Lower leg skin (tissue), 2 donors: ENCODE measurements around the genes SLC30A1 and NEK2.

DNA sequence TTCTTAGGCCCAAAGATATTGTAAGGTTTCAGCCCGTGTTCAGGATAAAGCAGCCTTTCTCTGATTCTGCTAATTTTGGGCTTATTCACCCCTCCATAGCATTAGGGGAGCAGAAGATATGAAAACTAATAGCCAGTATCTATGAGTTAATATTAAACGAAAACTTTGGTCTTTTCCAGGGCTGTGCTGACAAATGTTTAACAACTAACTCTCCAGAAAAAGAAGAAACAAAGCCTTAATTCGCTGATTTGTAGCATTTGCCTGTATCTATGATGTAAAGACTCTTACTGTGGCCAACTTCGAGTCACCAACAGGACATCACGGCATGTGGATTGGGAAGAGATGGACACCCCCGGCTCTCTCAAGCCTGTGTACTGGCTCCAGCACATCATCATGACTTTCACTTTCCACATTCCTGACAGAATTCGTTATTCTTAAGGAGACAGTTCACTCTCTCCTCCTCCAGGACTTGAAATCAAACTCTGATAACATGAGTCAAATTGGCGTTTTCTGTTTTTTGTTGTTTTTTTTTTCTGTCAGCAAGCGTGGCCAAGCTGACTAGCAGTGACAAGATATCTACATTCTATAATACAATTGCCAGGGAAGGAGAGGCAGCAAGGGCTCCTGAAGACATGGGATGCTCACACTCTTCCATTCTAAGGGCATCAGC lies 13.5 kb upstream of the TRAF3IP3 start:
- PRO-cap = no peak
- RAMPAGE, long total RNA, 2 experiments = no peak in any of the 2 experiments

GRCh38 chr1:209801013-209801797 lies 4.7 kb downstream of the IRF6 start:
- PRO-cap = no peak
- RAMPAGE, long total RNA, 2 experiments = no peak in any of the 2 experiments

GRCh38 chr1:209839549-209840668 lies 12.1 kb downstream of the UTP25 start:
- PRO-cap = no peak
- RAMPAGE, long total RNA, 2 experiments = no peak in any of the 2 experiments

GRCh38 chr1:210232060-210232328 lies 602 bp upstream of the SERTAD4 start:
- PRO-cap = no peak
- RAMPAGE, long total RNA, 2 experiments = no peak in any of the 2 experiments

- PRO-cap = no peak
- RAMPAGE, long total RNA, 2 experiments = no peak in any of the 2 experiments
These were observed 30.1 kb downstream of the SERTAD4 start for GRCh38 chr1:210262670-210263112.

- PRO-cap = unidirectional peak, plus-strand start at chr1:210682497
- RAMPAGE, long total RNA, 2 experiments = no peak in any of the 2 experiments
These were observed 353.6 kb downstream of the HHAT start for GRCh38 chr1:210682284-210682745.

DNA sequence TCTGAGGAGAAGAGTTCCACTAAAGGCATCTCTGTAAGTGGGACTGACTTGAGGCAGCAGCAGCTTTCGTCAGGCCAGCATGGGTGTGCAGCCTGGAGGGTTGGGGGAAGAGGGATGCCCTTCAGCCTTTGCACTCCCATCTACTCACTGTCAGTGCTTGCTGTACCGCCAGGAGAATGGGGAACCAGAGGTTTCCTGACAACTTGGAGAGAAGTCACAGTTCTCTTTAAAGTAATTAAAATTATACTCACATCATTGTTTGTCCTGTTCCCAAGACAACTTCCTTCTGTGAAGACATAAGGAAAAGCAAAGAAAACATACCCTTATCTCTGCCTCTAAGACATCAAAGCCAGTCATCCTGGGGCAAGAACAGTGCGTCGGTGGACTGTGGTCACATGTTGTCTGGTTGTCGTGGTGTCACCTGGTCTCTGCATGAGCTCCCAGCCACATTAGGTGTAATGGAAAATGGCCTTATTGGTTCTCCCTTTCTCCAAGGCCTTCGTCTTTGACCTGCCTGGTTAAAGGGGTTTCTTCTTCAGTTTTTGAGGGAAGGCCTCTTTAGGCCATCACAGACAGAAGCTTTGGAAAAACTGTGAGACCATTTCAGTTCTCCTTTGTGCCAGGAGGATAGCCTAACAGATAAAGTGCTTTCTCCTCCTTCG lies 17.6 kb downstream of the TRAF5 start:
- PRO-cap = no peak
- RAMPAGE, long total RNA, 2 experiments = no peak in any of the 2 experiments

DNA sequence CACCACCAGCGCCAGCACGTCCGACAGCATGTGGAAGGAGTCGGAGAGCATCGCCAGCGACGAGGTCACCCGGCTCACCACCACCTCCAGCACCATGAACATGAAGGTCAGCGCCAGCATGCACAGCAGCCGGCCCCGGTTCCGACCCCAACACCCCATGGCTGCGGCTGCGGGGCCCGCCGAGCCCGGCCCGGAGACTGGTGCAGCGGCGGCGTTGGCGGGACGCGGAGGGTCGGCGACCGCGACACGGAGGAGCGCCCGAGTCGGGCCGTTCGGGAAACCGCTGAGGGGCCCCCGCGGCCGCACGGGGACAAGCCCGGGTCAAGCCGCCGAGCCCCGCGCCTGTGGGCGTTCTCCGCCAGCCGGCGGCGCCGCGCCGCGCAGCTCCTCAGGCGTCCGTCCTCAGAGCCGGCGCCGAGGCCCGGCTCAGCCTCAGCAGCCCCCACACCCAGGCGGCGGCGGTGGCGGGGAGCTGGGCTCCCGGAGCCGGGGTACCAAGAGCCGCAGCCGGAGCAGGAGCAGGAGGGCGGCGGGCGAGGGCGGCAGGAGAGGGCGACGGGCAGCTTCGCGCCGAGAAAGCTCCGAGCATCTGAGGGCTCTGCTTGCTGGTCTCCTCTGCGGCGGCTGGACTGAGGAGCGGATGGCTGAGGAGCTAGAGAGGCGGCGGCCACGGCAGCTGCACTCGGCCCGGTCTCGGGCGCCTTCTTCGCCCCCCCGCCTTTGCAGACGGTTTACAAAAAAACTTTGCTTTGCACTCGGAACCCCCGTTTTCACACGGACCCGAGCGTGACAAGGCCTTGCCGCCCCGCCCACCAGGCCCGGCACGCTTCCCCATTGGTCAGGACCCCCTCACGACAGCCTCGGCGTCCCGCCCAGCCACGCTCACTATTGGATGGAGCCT lies at the start of gene SLC30A1:
SLC30A1 (minus strand) TSS at position 708 of the 901 bp plus-strand sequence.
- PRO-cap = unidirectional peak, minus-strand start at position 591 of the sequence; bidirectional peak, plus-strand start outside the sequence, minus-strand start at position 705 of the sequence
- RAMPAGE, long total RNA, 2 experiments = no peak in any of the 2 experiments

DNA sequence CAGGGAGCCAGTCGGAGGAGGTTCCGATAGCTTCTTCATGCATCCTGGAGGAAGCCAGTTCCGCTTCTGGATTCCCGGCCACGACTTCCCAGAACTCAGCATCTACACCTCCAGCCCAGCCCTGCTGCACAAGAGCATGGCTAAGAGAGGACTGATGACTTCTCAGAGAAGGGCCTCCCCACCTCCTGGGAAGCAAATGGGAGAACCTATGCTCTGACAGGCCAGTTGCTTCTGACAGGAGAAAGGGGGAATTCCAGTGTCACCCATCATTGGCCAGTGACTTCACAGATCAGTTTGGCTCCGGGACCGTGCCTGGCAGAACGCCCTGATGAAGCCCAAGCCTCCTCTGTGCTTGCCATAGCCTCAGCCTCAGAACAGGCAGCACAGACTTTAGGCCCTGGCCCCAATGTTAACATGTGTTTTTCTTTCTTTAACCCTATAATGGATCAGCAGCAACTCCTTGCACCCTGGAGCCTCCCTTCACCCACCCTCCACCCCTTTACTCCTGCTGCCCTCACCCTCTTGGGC lies 42.5 kb upstream of the SLC30A1 start:
- PRO-cap = no peak
- RAMPAGE, long total RNA, 2 experiments = no peak in any of the 2 experiments

DNA sequence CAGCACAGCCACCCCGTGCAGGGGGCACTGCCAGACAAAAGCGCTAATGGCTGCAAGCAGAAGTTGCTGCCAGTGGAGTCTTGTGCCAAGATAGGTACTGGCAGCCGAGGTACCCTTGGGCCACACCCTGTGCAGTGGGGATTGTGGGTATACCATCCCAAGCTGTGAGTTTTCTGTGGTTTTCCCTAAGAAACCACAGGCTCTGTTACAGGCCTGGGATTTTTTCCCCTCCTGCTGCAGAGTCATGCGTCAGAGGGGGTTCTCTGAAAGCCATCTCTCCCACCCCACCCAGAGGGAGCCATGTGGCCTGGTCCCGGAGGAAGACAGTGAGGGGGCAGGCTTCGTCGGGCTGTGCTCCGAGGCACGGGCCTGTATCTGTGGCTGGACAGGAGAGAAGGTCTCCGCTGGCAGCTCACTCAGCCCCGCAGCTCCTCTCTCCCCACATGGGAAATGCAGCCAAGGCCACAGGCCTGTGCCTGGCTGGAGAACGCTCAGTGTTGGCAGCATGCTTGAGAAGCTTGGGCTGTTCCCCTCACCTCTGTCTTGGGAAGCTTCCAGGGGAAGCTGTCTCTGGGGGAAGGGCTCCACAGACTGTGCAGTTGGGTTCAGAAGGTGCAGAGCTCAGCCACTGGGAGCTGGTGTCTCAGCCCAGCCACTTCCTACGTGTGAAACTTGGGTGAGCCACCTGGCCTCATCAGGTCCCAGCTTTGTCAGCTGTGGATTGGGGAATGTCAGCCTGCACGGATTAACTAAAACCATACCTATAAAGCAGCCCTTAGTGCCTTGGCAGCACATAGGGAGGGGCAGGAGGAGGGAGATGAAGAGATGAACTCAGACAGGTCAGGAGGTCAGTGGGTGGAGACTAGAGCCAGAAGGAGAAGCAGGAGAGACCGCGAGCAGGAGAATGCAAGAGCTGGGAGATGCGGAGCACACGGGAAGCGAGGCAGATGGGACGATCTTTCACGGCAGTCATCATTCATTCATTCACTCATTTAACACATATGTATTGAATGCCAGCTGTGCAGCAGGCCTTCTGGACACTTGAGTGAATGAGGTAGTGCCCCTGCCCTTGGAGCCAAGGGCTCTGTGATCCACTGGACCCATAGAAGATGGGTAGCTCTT lies 42.2 kb downstream of the NEK2 start:
- PRO-cap = no peak
- RAMPAGE, long total RNA, 2 experiments = no peak in any of the 2 experiments

- PRO-cap = bidirectional peak, plus-strand start at chr1:211675792, minus-strand start at chr1:211675621
- RAMPAGE, long total RNA, 2 experiments = start-site peak on the minus strand in 2 of 2 experiments, at chr1:211675590-211675637 at its widest, 39 to 44 reads per replicate
These were observed at the start of gene NEK2 for GRCh38 chr1:211674979-211676265. Gene NEK2 (minus strand): TSS chr1:211675621.

DNA sequence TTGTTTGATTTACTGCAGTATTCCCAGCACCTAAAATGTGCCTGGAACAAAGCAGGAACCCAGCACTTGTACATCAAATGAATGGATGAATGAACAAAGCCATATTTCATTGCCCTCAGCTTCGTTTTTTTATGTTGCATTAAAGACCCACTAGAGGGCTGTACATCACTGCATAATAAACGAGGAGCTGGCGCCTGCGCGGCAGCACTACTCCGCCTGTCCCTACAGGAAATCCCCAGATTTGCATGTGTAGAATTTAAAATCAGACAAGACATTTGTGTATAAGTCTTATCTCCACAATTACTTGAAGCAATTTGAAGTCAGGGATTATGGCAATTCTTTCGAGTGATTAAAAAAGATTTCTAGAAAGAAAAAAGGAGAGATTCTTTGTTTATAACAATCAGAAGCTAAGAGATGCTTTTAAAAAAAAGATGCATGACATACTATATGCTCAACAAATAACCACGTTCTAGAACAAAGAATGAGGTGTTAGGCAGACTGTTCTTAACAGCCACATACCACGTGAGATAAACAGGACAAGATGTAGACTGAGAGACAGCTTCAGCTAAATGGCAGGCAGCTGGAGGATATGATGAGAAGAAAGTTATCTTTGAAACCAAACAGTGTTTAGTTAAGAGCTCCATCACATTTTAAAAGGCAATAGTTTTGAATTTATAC lies 5.5 kb upstream of the NEK2 start:
- PRO-cap = no peak
- RAMPAGE, long total RNA, 2 experiments = no peak in any of the 2 experiments

DNA sequence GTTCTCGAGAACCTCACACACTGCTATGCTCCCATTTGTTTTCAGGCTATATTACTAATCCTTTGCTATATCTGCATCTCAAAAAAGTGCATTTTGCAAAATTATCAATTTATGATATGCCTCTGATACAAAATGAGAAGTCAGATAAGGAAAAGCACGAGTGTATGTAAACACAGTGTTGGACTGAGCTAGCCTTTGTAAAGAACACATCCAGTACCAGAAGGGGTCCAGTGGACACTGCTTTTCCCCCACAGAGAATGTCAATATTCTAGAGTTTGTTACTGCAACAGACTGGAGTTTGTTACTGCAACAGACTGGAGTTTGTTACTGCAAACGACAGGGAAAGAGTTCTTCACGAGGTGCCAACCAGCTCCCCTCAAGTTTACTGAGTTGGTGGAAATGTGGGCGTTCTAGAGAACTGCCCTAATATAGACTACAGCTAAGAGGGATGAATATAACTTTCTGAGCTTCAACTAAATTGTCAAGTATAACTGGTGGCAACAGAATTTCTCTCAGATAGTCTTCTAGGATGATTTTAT lies 73.7 kb upstream of the NEK2 start:
- PRO-cap = no peak
- RAMPAGE, long total RNA, 2 experiments = no peak in any of the 2 experiments

DNA sequence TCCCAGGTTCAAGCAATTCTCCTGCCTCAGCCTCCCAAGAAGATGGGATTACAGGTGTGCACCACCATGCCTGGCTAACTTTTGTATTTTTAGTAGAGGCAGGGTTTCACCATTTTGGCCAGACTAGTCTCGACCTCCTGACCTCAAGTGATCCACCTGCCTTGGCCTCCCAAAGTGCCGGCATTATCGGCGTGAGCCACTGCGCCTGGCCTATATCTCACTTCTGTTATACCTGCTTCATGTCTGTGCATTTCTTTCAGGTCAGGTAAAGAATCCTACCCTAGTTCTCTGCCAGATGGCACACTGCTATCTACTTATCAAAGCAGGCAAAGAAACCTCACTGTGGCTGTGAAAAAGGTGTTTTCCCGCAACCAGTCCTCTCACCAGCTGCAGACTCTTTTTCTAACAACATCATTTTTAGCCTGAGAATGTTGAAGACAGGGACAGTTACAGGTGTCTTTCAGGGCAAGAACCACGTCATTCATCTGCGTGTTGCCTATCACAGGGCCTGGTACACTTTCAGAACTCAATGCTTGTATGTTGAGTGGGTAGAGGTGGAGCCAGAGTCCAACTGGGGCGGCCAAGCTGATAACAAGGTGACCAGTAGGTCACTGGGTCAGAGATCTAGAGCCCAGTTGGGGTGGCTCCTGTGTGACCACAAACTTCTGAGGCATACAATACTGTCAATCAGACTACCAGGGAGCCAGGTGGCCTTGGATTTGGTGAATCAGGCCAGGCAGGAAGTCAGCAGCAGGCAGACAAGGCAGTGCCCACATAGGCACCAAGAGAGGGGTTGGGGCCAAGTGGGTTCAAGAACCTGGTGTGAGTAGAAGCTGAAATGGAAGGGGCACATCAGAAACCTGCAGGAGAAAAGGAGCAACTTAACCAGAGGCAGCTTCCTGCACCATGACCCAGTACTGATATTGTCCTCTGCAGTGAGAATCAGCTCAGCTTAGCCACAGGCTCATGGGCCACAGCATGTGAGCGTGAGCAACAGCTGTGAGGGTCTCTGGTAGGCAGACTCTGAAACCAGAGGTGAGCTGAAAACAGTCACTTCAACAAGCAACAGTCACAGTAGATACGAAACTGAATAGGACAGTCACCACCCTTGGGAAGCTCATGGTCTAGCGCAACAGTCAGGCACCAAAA lies 123.5 kb downstream of the DTL start:
- PRO-cap = no peak
- RAMPAGE, long total RNA, 2 experiments = no peak in any of the 2 experiments

DNA sequence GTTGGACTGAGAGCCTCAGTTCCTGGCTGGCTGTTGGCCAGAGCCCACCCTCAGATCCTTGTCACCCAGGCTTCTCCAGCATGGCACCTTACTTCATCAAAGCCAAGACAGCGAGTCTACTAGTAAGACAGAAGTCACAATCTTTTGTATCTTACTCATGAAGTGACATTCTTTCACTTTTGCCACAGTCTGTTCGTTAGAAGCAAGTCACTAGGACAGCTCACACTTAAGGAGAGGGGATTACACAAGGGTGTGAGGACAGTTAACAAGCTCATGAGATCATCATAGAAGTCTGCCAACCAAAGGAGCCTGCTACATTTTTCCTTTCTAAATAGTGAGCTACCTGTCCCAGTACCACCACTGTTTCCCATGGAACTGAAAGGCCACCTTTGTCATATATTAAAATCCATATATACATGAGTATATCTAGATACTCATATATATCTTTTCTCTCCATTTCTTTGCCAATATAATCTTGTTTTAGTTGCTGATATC lies 61.5 kb downstream of the PACC1 start:
- PRO-cap = no peak
- RAMPAGE, long total RNA, 2 experiments = no peak in any of the 2 experiments

- PRO-cap = no peak
- RAMPAGE, long total RNA, 2 experiments = no peak in any of the 2 experiments
These were observed 50.2 kb downstream of the NENF start for GRCh38 chr1:212482951-212483248.

- PRO-cap = bidirectional peak, plus-strand start at chr1:212558332, minus-strand start at chr1:212558317; bidirectional peak, plus-strand start at chr1:212558483, minus-strand start at chr1:212558395; bidirectional peak, plus-strand start at chr1:212558522, minus-strand start at chr1:212558552; bidirectional peak, plus-strand start at chr1:212559152, minus-strand start at chr1:212558909
- RAMPAGE, long total RNA, 2 experiments = no peak in any of the 2 experiments
These were observed 50.3 kb upstream of the ATF3 start for GRCh38 chr1:212557845-212559064.

- PRO-cap = bidirectional peak, plus-strand start at chr1:212567318, minus-strand start at chr1:212567260
- RAMPAGE, long total RNA, 2 experiments = no peak in any of the 2 experiments
These were observed 41.4 kb upstream of the ATF3 start for GRCh38 chr1:212567051-212567682.

DNA sequence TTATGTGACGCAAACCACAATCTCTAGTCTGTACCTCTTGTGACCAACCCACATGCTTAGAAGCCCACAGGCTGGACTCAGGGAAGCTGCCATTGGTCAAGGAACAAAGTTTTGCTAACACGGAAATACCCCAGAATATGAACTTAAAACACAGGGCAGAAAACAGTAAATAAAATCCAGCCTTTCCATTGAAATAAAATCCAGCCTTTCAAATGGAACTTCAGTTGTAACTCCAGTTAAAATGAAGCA lies 21.2 kb upstream of the ATF3 start:
- PRO-cap = no peak
- RAMPAGE, long total RNA, 2 experiments = no peak in any of the 2 experiments

DNA sequence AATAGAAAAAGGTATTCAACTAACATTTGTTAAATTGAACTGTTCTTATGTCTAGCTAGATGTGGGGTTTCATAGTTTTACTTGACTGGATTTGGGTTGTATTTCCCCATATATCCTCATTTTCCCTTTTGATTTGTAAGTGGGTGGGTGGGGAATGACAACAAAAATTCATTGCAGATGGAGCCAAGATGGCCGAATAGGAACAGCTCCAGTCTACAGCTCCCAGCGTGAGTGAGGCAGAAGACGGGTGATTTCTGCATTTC lies 33.5 kb downstream of the GARIN4 start:
- PRO-cap = no peak
- RAMPAGE, long total RNA, 2 experiments = no peak in any of the 2 experiments